Adrenal gland (tissue), 7 donors: ENCODE measurements around the genes CMPK1, TRABD2B and AGBL4.

DNA sequence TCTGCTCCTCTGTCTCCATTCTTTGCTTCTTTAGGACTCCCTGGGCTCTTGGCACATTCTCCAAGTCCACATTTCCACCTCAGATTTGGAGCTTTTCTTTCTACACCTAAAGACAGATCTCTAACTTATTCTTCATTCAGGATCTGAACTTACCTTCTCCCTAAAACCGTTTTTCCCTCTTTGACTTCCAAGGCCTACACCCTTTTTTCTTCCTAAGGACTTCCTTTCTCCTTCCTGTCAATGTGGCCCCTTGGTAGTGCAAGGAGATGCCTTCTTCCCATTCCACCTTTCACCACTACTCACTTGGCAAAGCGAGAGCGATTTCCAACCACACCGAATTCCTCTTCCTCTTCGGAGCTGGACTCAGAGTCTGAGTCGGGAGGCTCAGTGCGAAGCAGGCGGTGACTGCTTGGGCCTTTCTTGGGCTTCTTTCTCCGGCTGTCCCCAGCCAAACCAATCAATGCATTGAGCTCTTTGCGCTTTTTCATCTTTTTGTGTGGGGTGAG is 1.3 kb downstream of the EFCAB14 start:
- PRO-cap, 3 experiments = no peak in any of the 3 experiments
- RAMPAGE, long total RNA, 4 experiments = no peak in any of the 4 experiments
- RRBS = no CpG with 5 or more reads among the region's 10 CpGs

- PRO-cap, 3 experiments = no peak in any of the 3 experiments
- RAMPAGE, long total RNA, 4 experiments = no peak in any of the 4 experiments
- RRBS = no CpG with 5 or more reads among the region's 2 CpGs
These were observed 3.3 kb downstream of the CYP4B1 start for GRCh38 chr1:46802096-46802575.

- PRO-cap, 3 experiments = no peak in any of the 3 experiments
- RAMPAGE, long total RNA, 4 experiments = no peak in any of the 4 experiments
- RRBS = no CpG with 5 or more reads among the region's 5 CpGs
These were observed 21.8 kb downstream of the CYP4B1 start for GRCh38 chr1:46820318-46821386.

DNA sequence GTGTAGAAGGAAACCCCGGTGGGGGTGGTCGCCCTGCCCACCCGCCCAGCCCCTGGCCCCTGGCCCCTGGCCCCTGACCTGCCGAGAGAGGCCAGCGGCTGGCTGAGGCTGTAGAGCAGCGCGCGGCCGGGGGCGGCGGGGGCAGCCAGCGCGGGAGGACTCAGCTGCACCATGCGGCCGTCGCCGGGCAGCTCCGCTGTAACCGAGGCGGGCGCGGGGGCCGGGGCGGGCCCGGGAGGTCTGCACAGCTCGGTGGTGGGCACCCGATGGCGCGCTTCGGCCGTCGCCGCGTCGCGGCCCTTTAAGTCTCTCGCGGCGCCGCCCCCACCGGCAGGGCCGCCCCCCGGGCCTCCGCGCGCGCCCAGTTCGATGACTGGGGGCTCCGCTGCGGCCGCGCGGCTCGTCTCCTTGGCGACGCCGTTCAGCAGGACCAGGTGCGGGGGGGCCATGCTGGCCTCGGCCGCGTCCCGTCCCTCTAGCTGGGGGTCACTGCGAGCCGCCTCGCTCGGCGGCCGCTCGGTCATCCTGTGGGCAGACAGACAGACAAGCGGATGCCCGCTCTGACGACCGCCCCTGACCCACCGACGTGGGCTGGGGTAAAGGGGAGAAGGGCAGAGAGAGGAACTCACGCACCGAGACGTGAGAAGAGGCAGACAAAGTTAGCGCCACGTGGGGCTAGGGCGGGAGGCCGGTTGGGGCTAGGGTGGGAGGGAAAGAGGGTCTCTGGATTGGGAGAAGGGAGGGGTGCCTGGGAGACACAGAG is 6.5 kb downstream of the TAL1 start:
- PRO-cap, 3 experiments = peak in 1 of 3 experiments; most common minus-strand start position 527 of the sequence (in 1)
- RAMPAGE, long total RNA, 4 experiments = no peak in any of the 4 experiments
- RRBS = 3% methylated on average over 28 of the region's 82 CpGs

DNA sequence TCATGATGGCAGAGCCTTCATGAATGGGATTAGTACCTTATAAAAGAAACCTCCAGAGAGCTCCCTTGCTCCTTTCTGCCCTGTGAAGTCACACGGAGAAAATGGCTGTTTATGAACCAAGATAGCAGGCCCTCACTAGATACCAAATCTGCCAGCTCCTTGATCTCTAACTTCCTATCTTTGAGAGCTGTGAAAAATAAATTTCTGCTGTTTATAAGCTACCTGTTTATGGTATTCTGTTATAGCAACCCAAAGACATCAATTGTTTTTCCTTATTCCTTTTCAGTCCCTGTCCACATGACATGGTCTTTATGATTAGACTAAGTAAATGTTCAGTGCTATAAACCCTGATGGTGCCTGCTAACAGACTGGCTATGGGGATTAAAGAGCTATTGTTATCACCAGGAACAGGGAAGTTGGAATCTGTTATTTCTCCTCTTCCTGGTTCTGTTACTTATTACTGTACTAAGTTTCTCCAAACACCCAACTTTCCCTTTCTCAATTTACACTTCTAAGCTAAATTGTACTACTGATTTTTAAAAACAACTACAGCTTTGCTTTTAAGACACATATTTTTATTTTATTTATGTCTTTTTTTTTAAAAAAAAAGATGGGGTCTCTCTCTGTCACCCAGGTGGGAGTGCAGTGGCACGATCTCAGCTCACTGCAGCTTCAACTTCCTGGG is 9.8 kb upstream of the STIL start:
- PRO-cap, 3 experiments = no peak in any of the 3 experiments
- RAMPAGE, long total RNA, 4 experiments = no peak in any of the 4 experiments
- RRBS = no CpG with 5 or more reads among the region's 2 CpGs

GRCh38 chr1:47333420-47334406 is at the start of gene CMPK1:
Gene CMPK1 (plus strand): TSS chr1:47333790.
- PRO-cap, 3 experiments = peak in 3 of 3 experiments; most common plus-strand start chr1:47333923 (in 2); most common minus-strand start chr1:47334206 (in 3)
- RAMPAGE, long total RNA, 4 experiments = start-site peak on the plus strand in 3 of 4 experiments, at chr1:47333876-47333948 at its widest, 329 to 1,484 reads per replicate
- RRBS = 1% methylated on average over 56 of the region's 105 CpGs

GRCh38 chr1:47416819-47417389 is 819 bp downstream of the FOXE3 start:
- PRO-cap, 3 experiments = no peak in any of the 3 experiments
- RAMPAGE, long total RNA, 4 experiments = no peak in any of the 4 experiments
- RRBS = 8% methylated on average over 27 of the region's 82 CpGs

- PRO-cap, 3 experiments = peak in 1 of 3 experiments; most common plus-strand start chr1:47436664 (in 1)
- RAMPAGE, long total RNA, 4 experiments = no peak in any of the 4 experiments
- RRBS = under 1% methylated on average over 7 of the region's 75 CpGs
These were observed 1.1 kb upstream of the FOXD2 start for GRCh38 chr1:47436410-47437472.

DNA sequence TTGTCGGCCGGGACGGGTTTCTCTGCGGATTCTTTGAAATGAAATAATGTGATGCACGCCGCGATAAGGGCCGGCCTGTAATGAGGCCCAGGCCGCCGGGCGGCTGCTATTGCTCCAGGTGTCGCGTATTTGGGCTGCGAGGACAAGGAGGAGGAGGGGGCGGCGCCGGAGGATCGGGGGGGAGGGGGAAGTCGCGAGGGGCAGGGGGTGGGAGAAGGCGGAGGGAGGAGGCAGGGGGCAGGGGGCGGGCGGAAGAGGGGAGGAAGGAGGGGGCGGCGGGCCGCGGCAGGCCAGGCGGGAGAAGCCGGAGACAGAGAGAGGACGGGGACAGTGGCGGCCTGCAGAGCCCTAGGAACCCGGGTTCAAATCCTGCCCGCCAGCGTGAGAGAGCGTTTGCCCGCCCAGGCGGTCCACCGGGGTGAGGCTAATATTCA is 95.6 kb downstream of the FOXD2 start:
- PRO-cap, 3 experiments = peak in 1 of 3 experiments; most common plus-strand start position 293 of the sequence (in 1); most common minus-strand start position 82 of the sequence (in 1)
- RAMPAGE, long total RNA, 4 experiments = no peak in any of the 4 experiments
- RRBS = 31% methylated on average over 21 of the region's 38 CpGs

DNA sequence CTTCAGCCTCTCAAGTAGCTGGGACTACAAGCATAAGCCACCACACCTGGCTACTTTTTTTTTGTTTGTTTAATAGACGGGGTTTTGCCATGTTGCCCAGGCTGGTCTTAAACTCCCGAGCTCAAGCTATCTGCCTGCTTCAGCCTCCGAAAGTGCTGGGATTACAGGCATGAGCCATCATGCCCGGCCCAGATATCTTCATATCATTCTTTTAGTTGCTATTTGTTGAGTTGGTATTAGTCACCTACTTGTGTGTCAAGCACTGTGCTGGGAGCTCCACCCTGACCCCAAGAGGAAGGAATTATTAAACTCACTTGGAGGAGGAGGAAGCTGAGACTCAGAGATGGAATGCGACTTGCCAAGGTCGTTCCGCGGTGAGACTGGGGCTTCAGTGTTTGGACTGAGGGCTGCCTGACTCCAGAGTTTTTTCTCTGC is 131.9 kb downstream of the FOXD2 start:
- PRO-cap, 3 experiments = no peak in any of the 3 experiments
- RAMPAGE, long total RNA, 4 experiments = no peak in any of the 4 experiments
- RRBS = no CpG with 5 or more reads among the region's 8 CpGs

DNA sequence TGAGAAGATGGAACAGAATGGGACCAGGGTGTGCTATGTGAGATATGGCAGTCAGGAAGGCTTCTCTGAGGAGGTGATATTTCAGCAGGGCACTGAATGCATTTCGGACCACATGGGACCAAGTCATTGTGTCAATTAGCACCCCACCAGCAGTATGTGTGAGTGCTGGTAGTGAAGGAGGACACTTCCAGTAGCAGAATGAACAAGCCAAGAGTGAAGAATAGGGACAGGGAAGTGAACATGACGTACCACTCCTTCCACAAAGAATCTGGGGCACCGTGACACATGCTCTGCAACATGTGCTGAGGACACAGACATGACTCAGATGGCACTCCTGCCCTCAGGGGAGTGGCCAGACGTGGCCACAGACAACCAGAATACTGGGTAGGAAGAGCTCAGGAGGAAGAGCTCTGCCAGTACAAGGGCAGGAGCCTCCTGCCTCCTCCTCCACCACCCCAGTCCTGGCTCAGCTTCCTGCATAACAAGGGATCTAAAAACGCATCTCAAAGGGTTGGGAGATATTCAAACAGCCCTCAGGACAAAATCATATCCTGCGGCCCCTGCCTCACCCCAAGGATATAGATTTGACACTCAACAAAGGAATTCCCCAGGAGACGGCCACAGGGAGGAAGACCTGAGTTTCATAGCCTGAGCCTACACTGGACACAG is 102.5 kb downstream of the TRABD2B start:
- PRO-cap, 3 experiments = peak in 3 of 3 experiments; most common plus-strand start position 391 of the sequence (in 2); most common minus-strand start position 215 of the sequence (in 2)
- RAMPAGE, long total RNA, 4 experiments = no peak in any of the 4 experiments
- RRBS = no CpG with 5 or more reads among the region's 7 CpGs

DNA sequence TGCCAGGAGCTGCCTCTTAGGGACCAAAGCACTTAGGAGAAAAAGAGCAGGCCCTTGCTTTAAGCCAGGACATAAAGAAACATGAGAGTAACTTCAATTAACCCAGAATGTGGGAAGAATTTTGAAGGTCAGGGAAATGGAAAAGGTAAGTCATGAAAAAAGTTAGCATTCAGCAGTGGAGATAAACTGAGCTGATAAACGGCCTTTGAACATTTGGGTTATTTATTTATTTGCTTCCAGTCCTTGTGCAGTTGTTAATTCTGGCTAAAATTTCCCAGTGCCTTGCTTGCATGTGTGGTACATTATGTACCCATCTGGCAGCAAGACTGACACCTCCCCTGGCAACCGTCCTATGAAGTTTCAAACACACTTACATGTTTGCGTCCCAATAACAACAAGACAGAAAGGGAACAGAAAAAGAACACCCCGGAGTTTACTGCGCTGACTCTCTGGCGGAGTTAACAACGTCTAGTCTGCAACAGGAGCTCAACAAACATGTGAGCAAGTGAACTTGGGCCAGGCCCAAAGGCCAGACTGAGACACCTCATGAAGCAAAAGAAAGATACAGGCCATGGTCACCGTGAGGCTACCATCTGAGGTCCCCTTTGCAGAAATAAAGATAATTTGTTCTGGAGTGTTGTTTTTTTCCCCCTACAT is 33.6 kb downstream of the TRABD2B start:
- PRO-cap, 3 experiments = no peak in any of the 3 experiments
- RAMPAGE, long total RNA, 4 experiments = no peak in any of the 4 experiments
- RRBS = no CpG with 5 or more reads among the region's 8 CpGs

DNA sequence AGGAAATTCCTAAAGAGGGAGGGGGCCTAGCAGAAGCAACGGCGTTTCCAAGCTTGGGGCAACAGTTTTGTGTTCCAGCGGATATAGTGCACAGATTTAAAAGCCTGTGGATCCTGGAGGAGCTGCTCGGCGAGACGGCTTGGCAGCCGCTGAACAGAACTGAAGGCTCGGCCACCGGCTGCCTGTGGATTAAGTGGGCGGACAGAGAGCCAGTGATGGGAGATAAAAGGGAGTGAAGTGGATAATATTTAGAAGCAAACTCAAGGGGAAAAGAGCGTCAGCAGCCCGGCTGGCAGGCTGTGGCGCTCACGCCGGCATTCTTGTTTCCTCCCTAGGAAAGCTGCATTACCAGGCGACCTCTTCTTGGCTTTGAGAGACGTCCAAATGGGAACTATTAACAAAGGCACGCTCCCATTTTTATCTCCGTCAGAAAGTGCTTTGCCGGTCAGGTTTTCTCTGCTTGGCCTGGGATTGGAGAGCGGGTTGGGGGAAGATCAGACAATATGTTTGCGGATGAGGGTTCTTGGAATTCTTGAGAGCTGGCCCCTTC is 10.4 kb downstream of the TRABD2B start:
- PRO-cap, 3 experiments = peak in 1 of 3 experiments; most common plus-strand start position 99 of the sequence (in 1); most common minus-strand start position 161 of the sequence (in 1)
- RAMPAGE, long total RNA, 4 experiments = no peak in any of the 4 experiments
- RRBS = 46% methylated on average over 4 of the region's 22 CpGs

- PRO-cap, 3 experiments = peak in 2 of 3 experiments; most common minus-strand start chr1:47997571 (in 2)
- RAMPAGE, long total RNA, 4 experiments = no peak in any of the 4 experiments
- RRBS = 2% methylated on average over 44 of the region's 118 CpGs
These were observed at the start of gene TRABD2B for GRCh38 chr1:47997030-47998129. Gene TRABD2B (minus strand): TSS chr1:47997385.

DNA sequence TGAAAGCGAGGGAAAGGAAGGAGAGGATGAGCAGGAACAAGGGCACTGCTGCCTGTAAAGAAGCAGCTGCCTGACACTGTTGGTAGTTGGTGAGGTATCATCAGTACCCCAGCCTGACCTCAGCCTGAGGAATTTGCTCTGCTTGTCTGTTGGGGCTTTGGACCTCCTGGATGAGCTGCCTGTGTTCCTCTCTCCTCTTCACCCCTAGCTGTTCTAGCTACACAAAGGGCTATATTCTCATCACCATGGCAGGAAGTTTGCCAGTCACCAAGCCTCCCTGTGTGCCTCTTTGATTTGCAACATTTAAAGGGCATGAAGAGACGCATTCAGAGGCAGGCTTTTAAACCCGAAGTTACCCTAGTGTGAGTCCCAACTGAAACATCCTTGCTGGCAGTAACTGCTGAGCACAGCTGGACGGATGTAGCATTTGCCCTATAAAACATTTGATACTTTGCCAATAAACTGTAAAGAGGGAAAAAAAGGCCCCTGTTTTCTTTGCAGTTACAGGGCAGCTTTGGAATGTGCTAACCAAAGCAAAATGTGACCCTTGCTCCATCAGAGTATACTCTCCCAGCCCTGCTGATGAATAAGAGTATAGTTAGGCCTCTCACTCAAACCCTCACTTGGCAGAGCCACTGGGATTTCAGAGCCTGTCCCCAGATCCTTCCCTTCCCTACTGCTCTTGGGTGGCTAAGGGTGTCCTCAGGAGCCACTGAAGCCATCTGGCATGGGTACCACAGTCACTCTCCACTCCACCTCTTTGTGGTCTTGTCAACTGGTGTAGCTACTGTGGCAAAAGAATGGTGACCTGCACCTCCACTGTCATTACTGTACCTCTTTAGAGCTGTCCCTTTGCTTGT is 22.3 kb upstream of the SPATA6 start:
- PRO-cap, 3 experiments = peak in 1 of 3 experiments; most common minus-strand start position 215 of the sequence (in 1)
- RAMPAGE, long total RNA, 4 experiments = no peak in any of the 4 experiments
- RRBS = no CpG with 5 or more reads among the region's 4 CpGs

DNA sequence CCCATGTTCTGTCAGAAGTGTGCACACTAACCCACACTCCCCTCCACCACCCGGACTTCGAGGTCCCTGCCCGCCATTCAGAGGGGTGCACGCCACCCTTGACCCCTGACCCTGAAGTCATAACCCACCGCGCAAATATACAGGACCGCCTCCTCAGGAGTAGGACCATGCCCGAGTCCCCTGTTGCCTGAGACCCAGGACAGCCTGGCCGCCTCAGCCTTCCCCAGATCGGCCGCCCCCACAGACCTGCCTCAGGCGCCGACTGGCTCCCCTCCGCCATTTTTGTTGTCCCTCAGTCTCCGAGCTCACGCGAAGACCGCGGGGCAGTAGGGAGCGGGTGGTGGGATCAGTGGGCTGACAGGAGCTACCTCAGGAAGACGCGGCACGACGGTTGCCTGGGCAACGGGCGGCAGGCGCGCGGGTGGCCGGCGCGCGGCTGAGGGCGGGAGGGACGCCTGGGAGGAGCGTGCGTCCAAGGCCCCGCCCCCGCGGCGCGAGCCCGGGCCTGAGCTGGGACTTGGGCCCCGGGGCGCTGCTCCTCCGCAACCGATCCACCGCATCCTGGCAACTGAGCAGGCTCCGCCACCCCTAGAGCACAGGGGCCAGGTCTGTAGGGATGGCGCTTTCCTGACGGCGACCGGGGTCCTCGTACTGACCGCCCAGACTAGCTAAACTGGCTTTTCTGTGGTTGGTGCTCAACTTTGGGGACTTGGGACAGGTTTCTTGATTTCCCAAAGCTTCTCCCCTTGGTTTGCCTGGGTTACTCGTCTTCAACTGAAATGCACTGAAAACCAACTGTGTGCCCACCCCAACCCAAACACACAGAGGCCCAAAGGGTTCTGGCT is at the start of gene AGBL4:
Gene AGBL4, minus strand, starts transcription at position 438 of the 845 bp plus-strand sequence.
- PRO-cap, 3 experiments = peak in 1 of 3 experiments; most common plus-strand start position 535 of the sequence (in 1); most common minus-strand start position 371 of the sequence (in 1)
- RAMPAGE, long total RNA, 4 experiments = start-site peak on the minus strand in 2 of 4 experiments, centred at positions 383 to 403 of the sequence, 25 to 45 reads per replicate
- RRBS = 3% methylated on average over 22 of the region's 56 CpGs

DNA sequence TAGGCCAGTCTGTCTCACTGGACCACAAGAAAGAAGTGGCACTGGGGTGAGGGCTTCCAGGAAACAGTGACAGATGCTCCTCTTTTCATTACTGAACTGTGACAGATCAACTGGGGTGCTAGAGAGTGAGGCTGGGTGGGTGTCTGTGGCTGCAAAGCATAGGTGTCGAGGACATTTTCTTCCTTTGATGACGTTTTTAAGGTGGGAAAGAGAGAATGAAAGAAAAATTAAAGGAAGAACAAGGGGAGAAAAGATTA is 27.7 kb upstream of the DMRTA2 start:
- PRO-cap, 3 experiments = no peak in any of the 3 experiments
- RAMPAGE, long total RNA, 4 experiments = no peak in any of the 4 experiments
- RRBS = no CpG with 5 or more reads among the region's 2 CpGs

DNA sequence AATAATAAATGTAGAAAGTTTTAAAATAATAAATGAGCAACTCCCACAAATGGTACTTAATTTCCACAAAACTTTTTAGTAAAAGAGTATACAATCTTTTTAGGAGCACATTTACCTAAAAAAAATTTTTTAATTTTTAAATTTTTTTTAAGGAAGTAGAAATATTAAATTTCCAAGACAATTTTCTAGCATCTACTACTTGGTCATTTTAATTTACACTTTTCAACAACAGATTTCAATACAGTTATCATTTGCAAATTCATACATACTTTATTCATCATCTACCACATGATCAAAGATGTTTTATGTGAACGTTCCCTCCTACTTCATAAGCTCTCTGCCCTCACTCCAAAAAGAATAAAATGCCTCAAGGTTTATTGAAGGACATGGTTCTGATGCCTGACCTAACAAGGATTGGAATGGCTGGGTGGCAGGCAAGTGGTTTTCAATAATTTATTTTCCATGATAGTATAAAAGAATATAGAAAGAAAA is 5.3 kb downstream of the CDKN2C start:
- PRO-cap, 3 experiments = no peak in any of the 3 experiments
- RAMPAGE, long total RNA, 4 experiments = no peak in any of the 4 experiments
- RRBS = no CpG with 5 or more reads among the region's 1 CpG

DNA sequence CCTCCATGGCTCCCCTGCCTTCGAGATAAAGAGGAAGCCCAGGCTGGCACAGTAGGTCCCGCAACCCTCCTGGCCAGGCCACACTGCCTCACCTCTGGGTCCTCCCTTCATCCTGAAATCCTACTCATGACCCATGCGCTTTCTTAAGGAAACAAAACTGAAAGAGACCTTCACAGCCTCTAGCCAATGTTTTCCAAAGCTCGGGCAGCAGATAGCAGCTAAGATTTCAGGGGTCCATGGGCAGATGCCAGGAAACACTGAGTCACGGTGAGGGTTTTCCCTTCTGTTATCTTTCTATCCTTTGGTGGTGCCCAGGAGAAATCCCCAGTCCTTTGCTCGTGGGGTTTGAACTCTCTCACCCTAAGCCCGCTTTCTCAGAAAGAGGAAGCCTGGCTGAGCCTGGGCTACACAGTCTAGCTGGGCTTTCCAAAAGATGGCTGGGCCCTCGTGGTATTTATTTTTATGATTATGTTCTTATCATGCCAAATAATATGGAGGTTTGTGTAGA is 26.6 kb downstream of the TTC39A start:
- PRO-cap, 3 experiments = no peak in any of the 3 experiments
- RAMPAGE, long total RNA, 4 experiments = no peak in any of the 4 experiments
- RRBS = no CpG with 5 or more reads among the region's 8 CpGs

DNA sequence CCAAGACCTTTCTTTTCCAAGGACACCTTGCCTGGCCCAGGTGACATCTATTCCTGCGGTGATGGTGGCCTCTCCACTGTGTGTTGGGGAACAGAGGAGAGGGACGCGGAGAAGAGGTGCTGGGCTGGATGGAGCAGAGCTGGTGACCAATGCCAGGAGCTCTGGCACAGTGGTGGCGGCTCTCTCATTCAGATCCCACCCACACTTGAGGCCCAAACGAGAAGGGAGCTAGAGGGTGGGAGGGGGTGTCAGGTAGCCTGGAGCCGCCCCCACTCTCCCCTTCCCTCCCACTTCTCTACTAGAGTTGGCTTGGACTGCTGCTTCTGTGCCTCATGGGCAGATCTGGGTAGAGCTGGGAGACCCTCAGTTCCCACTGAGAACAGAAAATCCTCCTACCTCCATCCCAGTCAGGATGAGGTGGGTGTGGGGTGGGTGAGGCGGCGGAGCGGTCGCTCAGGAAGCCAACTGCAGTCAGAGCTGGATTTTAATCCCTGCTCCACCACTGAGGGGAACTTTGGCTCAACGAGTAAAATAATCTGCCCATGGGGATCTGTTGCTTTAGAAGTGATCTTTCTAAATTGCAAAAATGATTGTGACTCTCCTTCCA is 3.5 kb downstream of the TTC39A start:
- PRO-cap, 3 experiments = no peak in any of the 3 experiments
- RAMPAGE, long total RNA, 4 experiments = no peak in any of the 4 experiments
- RRBS = no CpG with 5 or more reads among the region's 11 CpGs